Measurements from ENCODE around the gene NELFB.

- PRO-cap, result no peak
- RAMPAGE, long total RNA, result no peak
- RRBS, result 5% methylated on average over 5 of the region's 30 CpGs
Measured at GRCh38 chr9:137187462-137188126, 766 bp downstream of the ANAPC2 start.

DNA sequence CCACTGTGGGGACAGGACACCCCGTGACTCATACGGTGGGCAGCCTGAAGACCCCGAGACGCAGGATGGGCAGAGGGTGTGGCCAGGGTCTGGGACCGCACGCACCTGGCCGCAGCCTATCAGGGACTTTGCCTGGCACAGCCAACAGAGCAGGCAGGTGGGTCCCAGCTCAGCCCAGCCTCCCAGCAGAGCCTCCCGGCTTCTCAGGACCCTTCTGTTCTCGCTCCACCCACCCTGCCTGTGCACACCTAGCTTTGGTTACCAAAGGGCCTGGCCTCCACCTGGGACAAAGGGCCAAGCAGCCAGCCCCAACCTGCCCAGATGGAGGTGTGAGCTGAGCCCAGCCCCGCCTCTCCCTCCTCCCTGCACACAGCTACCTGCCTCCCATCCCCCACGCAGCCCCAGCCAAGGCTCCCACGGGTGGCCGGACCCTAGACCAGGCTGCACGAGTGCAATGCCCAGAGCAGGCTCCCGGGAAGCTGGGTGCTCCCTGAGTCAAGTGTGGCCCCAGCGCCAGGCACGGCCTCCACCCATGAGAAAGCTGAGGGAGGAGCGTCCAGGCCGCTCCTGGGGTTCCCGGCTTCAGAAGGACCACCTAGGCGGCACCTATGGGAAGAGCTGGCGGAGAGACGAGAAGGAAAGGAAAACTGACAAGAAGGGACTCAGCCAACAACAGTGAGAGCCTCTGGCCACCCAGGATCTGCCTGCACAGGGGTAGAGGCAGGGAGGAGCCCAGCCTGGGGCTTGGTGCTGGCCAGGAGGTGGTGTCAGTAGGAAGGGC lies 5.6 kb downstream of the TPRN start:
- PRO-cap, result no peak
- RAMPAGE, long total RNA, result no peak
- RRBS, result 68% methylated on average over 6 of the region's 23 CpGs

- PRO-cap, result no peak
- RAMPAGE, long total RNA, result no peak
- RRBS, result 21% methylated on average over 41 of the region's 69 CpGs
Measured at GRCh38 chr9:137199128-137200169, 1.1 kb downstream of the TPRN start.

DNA sequence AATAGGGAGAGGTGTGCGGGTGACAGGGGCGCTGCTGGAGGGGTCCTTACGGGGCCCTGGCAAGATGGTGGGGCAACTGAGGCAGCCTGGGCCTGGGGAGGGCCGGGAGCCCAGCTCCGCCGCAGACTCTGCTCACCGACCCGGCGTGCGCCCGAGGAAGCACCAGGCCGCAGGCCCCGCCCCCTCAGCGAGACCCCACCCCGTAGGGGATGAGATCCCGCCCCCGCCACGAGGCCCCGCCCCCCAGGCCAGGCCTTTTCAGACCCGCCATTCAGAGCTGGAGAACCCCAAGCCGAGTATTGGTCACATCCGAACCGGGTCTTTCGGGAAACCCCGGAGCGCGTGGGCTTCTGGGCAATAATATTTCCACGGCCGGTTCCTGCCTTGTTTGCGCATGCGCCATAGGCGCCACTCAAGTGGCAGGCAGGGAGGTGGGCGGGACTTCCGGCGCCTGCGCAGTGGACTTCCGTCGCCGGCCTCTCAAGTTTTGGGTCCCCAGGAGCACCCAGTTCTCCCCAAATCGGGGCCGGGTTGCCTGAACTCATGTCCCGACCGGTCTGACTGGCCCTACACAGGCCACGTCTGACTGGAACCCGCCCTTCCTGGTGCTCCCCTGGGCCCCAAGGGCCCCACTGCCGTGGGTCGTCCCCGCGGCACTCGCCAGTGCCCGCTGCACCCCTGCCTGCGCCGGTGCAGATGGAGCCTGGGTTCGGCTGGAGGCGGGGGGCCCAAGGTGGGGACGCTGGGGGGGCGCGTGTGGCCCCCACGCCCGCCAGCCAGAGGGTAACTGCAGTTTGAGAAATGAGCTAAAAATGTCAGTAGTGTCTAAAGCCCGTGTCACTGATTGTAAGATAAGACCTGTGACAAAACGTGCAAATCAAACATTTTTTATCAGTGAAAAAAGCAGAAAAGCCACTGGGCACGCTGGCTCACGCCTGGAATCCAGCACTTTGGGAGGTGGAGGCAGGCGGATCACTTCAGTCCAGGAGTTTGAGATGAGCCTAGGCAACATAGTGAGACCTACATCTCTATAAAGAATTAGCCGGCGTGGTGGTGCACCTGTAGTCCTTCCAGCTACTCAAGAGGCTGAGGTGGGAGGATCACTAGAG lies 1.4 kb upstream of the CYSRT1 start:
- PRO-cap, result bidirectional peak, plus-strand start at position 508 of the sequence, minus-strand start at position 130 of the sequence
- RAMPAGE, long total RNA, result no peak
- RRBS, result 2% methylated on average over 13 of the region's 67 CpGs

DNA sequence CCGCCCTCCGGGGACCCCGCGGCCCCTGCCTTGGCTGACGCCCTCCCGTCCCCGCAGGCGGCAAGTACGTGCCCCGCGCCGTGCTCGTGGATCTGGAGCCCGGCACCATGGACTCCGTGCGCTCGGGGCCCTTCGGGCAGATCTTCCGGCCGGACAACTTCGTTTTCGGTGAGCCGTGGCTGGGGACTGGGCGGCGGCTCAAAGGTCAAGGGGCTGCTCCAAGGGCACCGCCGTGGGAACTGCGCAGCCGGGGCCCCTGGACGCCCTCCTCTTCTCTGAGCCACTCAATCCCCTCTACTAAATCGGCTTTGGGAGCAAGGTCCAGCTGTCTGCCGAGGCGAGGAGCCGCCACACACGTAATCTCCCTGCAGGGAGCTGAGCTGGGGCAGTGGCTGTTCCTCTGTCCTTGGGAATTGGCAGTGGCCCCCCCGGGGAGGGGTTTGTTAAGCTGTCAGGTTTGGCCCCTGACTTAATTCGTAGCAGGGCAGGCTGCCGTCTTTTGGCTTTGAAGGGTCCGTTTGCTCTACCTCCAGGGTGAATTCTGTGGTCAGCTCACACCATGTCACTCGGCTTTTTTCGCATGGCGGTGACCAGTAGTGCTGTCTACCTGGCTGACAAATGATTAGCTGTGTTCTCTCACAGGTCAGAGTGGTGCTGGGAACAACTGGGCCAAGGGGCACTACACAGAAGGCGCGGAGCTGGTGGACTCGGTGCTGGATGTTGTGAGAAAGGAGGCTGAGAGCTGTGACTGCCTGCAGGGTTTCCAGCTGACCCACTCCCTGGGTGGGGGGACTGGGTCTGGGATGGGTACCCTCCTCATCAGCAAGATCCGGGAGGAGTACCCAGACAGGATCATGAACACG lies 998 bp downstream of the TUBB4B start:
- PRO-cap, result no peak
- RAMPAGE, long total RNA, result no peak
- RRBS, result 2% methylated on average over 23 of the region's 47 CpGs

GRCh38 chr9:137255032-137256296 lies at the start of gene NELFB:
Gene NELFB (plus strand): TSS chr9:137255327.
- PRO-cap, result bidirectional peak, plus-strand start at chr9:137255315, minus-strand start at chr9:137255147
- RAMPAGE, long total RNA, result no peak
- RRBS, result 2% methylated on average over 57 of the region's 116 CpGs

DNA sequence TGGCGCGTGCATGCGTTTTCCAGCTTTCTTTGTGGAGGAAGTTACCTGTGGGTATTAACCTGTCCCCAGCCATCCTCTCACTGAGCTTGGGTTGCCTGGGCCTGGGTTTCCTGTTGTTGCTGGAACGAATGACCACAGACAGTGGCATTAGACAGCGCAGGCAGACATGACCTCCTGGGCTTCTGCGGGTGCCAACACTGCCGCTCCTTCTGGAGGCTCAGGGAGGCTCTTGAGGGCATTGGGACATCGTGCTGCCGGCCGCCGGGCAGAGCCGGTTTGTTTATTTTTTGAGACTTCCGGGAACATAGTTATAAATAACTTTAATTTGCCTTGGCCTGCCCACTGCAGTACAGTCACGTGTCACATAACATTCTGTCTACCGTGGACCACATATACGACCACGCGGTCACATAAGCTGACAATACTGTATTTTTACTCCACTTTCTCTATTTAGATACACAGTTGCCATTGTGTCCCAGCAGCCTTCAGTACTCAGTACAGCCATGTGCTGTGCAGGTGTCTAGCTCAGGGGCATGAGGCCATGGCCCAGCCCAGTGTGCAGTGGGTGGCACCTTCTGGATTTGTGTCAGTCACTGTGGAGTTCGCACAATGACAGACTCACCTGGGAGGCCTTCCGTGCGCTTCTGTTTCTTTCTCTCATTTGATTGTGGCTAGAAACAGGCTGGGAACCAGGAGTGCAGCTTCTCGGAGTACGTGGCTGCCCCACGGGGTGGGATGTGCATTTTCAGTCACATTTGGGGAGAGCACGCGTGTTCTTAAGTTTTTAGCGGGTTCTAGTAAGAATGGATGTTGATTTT lies 8.2 kb upstream of the TOR4A start:
- PRO-cap, result no peak
- RAMPAGE, long total RNA, result no peak
- RRBS, result no CpG with 5 or more reads among the region's 27 CpGs

DNA sequence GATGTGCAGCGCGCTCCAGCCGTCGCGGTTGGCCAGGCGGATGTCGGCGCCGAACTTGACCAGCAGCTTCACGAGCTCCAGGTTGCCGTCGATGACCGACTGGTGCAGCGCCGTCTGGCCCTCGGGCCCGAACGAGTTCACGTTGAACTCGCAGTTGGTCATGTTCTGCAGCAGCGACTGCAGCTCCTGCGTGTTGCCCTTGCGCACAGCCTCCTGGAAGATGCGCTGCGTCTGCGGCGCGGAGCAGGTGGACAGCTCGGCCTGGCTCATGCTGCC lies 474 bp downstream of the NRARP start:
- PRO-cap, result no peak
- RAMPAGE, long total RNA, result no peak
- RRBS, result no CpG with 5 or more reads among the region's 29 CpGs

GRCh38 chr9:137444887-137445743 lies 4.0 kb upstream of the ENTPD8 start:
- PRO-cap, result no peak
- RAMPAGE, long total RNA, result no peak
- RRBS, result no CpG with 5 or more reads among the region's 19 CpGs

DNA sequence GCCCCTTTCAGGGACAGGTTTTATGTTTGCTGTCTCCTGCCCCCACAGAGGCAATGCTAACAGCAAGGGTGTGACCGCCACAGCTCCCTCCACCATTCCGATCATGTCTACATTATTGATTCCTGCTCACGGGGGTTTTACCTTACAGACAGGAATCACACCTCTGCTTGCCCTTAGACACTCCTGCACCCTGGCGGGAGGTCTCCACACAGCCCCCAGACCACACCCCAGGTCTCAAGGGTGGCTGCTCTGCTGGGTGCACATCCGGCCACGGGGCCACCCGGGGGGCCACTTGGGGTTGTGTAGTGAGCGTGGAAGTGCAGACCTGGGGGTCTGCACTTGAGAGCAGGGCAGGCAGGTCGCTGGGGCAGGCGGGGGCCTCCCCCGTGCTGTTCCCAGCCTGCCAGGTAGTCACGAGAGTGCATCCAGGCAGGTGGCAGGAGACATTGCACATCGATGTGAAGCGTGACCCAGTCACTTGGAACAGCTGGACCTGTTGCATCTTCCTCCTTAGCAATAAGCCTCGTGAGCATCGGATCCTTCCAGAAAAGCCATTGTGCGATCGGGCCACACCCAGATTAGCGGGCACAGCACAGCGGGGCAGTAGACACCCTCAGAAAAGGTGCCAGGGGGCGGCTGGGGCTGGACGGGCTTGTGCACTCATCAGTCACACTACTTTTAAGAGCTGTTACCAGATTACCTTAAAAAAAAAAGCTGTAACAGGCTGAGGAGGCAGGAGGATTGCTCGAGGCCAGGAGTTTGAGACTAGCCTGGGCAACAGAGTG lies 4.8 kb upstream of the ENTPD8 start:
- PRO-cap, result no peak
- RAMPAGE, long total RNA, result no peak
- RRBS, result no CpG with 5 or more reads among the region's 23 CpGs

DNA sequence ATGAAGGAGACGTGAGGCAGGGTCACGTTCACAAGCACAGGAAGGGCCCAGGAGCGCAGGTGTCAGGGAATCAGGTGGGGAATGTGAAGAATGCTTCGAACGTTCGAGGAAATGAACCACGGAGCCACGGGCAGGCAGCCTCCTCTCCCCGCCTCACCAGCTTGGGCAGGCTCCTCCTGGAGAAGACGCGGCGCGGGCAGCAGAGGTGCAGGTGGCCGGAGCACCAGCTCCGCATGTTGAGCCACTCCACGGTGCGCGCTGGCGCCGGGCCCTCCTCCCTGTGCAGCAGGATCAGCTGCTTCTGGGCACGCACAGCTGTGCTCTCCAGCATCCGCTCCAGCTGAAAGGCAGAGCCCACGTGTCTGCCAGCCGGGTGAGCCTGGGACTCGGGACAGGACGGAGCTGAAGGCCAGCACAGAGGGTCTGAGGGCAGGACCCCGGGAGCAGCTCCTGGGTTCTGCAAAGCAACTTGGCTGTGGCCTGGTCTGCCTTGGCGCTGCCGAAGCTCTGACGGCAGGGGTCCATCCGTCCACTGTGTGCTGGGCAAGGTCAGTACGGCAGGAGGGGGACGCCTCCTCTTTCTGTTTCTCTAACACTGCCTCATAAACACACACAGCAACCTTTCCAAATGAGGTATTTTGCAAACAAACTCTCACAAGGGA lies 19.9 kb upstream of the NSMF start:
- PRO-cap, result no peak
- RAMPAGE, long total RNA, result no peak
- RRBS, result 43% methylated on average over 12 of the region's 33 CpGs

- PRO-cap, result no peak
- RAMPAGE, long total RNA, result no peak
- RRBS, result no CpG with 5 or more reads among the region's 24 CpGs
Measured at GRCh38 chr9:137574243-137575431, 4.1 kb downstream of the DPH7 start.

DNA sequence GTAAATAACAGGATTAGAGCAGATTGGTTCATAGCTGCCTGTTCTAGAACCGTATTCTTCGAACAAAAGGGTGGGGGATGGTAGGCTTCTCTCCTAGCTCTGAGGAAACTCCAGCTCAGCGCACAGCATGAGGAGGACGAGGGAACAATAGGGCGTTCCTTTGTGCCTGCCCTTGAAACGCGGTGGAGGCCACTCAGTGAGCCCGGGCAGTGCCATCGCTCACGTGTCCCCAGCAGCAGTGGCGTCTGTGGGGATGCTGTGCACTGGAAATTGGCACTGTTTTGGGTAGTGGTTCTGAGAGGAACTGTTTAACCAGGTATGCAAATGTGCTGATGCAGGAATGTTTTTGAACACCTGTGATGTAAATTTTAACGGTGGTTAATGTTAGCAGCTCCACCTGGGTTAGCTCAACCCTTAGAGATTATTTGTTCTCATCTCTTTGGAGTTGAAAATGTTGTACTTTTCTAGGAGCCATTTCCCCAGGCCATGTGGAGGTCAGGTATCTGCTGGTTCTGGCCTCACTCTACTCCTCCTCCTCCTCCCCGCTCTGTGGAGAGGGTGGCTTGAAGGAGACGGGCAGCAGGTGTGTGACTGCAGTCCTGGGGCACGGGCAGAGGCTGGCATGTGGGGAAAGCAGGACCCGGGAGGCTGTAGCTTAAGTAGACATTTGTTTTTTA lies 48.2 kb downstream of the EHMT1 start:
- PRO-cap, result no peak
- RAMPAGE, long total RNA, result no peak
- RRBS, result no CpG with 5 or more reads among the region's 16 CpGs

DNA sequence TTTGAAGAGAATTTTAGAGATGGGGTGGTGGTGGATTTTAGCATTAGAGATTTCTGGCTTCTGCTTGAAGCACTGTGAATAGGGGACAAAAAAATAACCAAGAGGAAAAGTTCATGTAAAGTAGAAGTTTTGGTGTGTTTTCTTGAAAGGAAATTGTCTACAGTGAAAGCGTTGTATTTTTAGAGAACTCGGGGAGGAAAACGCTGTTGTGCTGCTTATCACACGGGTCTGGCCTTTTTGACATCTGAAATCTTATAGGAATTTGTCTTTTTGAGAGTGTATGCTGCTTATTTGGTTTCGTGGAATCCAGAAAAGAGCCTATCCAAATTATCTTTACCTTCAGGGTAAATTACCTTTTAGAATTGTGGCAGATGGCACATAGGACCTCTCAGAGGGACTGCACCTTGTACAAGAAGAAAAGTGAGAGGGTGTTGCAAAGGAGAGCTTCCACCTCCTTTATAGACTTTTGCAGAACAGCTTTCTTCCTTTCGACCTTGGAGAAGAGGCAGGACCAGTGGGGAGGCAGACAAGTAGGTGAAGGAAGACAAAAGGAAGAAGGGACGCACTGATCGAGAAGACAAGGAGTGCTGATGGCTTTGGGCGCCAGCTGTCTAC lies 48.9 kb downstream of the EHMT1 start:
- PRO-cap, result no peak
- RAMPAGE, long total RNA, result no peak
- RRBS, result no CpG with 5 or more reads among the region's 9 CpGs

- PRO-cap, result no peak
- RAMPAGE, long total RNA, result no peak
- RRBS, result 75% methylated on average over 5 of the region's 10 CpGs
Measured at GRCh38 chr9:137757117-137757554, 120.4 kb upstream of the CACNA1B start.

DNA sequence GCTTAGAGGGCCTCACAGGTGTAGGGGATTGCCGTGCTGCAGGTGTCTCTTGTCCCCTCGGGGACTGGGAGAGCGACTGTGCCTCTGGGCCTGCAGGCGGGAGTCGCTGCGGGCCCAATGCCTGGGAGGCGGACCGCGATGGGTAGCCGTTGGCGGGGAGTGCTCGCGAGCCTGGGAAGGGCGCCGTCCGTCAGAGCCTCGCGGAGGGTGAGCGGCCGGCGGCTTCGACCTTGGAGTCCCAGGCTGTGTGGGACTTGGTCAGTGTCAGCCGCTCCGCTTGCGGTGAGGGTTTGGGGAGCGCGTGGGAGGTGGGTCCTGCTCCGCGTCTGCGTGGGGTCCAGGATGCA lies 89.0 kb upstream of the CACNA1B start:
- PRO-cap, result no peak
- RAMPAGE, long total RNA, result no peak
- RRBS, result no CpG with 5 or more reads among the region's 30 CpGs